Iris pigment epithelial cell (primary cell): ENCODE measurements around the genes MAPK8IP1 and LARGE2.

DNA sequence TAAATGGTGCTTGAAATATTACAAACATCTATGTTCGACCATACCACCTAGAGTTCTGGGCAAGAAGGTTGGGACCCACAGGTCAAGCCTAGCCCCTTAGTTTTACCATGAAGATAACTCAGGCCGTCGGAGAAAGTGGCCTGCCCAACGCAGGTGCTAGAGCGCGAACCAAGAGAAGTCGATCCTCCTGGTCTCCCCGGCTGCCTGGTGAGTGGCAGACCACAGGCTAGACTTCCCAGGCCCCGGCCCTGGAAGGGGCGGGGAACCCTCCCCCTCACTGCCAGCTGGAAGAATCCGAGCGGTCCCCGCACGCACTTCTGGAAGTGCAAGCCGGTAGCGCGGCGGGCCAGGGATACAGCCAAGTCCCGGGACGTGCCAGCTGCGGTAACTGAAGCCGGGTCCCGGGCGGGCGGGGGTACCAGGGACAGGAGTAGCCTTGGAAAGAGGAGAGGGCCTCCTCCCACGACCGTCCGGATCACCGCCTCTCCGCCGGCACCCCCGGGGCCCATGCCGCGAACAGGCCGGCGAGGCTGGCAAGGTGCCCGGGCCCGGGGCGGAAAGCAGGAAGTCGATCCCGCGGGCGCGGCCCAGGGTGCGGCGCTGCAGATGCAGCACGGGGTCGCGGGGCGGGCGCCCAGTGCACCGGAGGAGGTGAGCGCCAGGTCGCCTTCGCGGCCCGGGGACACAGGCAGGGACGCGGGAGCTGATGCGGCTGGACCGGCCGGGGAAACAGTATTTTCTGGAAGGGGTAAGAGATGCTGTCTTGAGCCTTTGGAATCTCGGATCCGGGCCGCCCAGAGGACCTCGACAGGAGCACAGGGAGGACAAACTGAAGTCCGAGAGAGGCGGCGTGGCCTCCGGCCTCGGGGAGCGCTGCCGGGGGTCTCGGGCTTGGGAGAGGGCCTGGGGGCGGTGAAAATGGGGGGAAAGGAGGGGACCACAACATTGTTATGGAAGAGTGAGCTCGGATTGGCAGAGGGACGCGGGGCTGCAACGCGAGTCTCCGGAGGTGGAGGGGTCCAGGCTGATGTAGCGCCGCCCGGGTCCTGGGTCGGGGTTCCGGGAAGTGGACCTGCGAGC lies 839 bp upstream of the SLC35C1 start:
- RRBS = 2% methylated on average over 42 of the region's 87 CpGs

DNA sequence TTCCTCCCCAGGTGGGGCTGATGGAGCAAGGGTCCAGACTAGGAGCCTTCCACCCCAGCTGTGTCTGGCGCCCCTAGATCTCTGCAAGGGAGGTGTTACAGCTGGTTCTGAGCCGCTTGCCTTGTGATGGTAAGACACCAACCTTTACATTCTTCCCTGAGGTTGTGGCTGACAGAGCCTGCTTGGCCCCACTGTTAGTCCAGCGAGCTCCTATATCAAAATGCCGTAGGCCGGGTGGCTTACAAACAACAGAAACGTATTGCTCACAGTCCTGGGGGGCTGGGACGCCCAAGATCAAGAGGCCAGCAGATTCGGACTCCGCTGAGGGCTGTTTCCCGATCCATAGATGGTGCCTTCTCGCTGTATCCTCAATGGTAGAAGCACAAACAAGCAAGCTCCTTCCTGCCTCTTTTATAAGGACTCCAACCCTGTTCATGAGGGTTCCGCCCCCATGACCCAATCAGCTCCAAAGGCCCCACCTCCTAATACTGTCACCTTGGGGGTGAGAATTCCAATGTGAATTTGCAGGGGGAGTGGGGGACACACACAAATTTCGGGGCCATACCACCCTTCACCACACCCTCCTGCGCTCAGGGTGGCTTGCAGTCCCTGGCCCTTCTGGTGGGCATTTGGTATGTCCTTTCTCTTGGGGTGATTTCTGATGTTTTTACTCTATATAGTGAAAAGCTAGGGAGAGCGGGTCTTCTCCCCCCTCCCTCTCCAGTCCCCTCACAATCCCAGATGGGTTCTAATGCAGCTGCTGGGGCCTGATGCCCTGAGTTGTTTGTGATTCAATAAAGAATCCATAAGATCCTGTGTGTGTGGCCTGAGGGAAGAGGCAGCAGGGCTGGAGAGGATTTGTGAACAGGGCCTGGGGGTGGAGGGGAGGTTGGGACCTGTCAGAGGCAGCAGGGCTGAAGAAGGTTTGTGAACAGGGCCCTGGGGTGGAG lies 7.5 kb downstream of the SLC35C1 start:
- RRBS = no CpG with 5 or more reads among the region's 15 CpGs

- RRBS = 3% methylated on average over 9 of the region's 30 CpGs
Observed at GRCh38 chr11:45846306-45847389, 627 bp upstream of the CRY2 start.

- RRBS = no CpG with 5 or more reads among the region's 9 CpGs
Observed at GRCh38 chr11:45853542-45854497, 6.5 kb downstream of the CRY2 start.

DNA sequence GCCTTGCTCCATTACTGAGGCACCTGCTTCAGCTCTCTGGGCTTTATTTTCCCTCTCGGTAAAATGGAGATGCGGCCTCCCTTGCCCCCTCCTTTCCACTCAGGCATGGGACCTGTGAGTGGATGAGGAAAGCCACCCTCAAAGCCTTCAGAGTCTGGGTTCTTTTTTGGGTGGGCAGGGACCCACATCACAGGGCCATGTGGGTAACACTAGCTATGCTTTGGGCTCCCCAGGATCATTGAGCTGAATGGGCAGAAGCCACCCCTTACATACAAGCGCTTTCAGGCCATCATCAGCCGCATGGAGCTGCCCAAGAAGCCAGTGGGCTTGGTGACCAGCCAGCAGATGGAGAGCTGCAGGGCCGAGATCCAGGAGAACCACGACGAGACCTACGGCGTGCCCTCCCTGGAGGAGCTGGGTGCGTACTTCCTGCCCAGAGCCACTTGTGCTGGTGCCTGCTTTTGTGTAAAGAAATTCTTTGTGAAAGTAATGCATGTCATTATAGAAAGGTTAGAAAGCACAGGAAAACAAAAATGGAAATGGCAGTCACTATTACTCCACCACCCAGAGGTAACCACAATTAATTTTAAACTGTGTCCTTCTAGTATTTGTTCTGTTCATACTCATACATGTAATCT lies 13.5 kb downstream of the CRY2 start:
- RRBS = no CpG with 5 or more reads among the region's 10 CpGs

DNA sequence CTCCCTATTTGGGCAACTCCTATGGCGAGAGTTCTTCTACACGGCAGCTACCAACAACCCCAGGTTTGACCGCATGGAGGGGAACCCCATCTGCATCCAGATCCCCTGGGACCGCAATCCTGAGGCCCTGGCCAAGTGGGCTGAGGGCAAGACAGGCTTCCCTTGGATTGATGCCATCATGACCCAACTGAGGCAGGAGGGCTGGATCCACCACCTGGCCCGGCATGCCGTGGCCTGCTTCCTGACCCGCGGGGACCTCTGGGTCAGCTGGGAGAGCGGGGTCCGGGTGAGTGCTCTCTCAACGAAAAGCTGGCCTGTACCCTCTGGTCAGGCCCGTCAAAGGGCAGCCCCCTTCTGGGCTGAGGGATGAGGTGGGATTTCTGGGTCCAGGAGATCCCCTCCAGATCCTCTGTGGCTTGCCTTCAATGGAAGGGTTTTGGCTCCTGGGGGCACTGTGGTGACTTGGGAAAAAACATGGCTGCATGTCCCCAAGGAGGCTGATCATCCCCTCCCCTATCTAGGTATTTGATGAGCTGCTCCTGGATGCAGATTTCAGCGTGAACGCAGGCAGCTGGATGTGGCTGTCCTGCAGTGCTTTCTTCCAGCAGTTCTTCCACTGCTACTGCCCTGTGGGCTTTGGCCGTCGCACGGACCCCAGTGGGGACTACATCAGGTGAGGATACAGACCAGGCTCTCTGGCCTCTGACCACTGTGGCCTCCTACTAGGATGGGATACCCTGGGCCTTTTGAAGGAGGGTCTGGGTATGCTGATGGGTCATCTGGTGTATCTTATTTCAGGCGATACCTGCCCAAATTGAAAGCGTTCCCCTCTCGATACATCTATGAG lies 15.7 kb upstream of the MAPK8IP1 start:
- RRBS = 92% methylated on average over 6 of the region's 20 CpGs

- RRBS = 2% methylated on average over 18 of the region's 83 CpGs
Observed at GRCh38 chr11:45885067-45885979, at the start of gene MAPK8IP1. TSS of gene MAPK8IP1 (plus strand) at chr11:45885651.

- RRBS = 10% methylated on average over 6 of the region's 15 CpGs
Observed at GRCh38 chr11:45921463-45921935, 957 bp upstream of the LARGE2 start.

- RRBS = 5% methylated on average over 67 of the region's 100 CpGs
Observed at GRCh38 chr11:45921936-45922990, at the start of gene LARGE2. TSS of gene LARGE2 (plus strand) at chr11:45922656.

- RRBS = no CpG with 5 or more reads among the region's 23 CpGs
Observed at GRCh38 chr11:45929746-45931002, 7.7 kb downstream of the LARGE2 start.

DNA sequence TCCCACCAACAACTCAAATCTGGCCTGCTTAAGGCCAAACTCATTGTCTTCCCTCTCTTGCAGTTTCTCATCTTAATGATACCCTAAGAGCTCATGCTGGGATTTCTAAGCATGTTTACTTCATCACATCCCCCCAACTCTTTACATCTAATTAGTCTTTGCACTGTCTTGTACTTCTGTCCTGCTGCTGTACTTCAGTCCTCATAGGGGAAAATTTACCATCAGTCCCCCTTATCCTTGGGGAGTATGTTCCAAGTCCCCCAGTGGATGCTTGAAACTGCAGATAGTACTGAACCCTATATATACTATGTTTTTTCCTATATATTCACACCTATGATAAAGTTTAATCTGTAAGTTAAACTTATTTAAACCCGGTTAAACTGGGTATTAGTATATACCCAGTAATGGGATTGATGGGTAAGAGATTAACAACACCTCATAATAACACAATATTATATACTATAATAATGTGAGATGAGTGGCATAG lies 90.3 kb downstream of the LARGE2 start:
- RRBS = no CpG with 5 or more reads among the region's 1 CpG

DNA sequence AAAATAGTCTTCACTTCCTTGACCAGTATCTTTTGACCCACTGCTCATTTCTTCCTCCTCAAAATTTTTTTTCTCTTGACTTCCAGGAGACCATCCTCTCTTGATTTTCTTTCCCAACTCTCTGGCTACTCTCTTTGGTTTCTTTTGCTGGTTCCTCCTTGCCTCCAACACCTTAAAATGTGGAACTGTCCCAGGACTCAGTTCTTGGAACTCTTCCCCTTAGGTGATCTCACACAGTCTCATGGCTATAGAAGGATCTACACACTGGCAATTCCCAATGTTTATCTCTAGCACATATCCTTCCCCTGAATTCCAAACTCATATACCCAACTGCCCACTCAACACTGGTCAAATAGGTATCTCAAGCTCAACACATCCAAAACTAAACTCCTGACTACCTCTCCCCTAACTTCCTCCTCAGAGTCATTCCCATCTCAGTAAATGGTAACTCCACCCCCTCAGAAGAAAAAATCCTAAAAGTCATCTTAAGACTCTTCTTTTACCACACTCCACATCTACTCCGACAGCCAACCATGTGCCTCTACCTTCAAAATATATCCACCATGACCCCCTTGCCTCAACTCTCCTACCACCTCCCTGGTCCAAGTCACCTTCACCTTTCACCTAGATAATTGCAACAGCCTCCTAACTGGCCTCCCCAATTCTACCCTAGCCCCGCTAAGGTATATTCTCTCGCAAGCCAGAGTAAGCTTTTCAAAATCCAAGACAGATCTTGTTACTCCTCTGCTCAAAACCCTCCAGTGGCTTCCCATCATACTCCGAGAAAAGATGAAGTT lies 24.6 kb downstream of the PHF21A start:
- RRBS = no CpG with 5 or more reads among the region's 4 CpGs

- RRBS = no CpG with 5 or more reads among the region's 11 CpGs
Observed at GRCh38 chr11:46285552-46285984, 8.1 kb downstream of the CREB3L1 start.

GRCh38 chr11:46672178-46672852 lies 28.1 kb downstream of the ARHGAP1 start:
- RRBS = no CpG with 5 or more reads among the region's 12 CpGs

DNA sequence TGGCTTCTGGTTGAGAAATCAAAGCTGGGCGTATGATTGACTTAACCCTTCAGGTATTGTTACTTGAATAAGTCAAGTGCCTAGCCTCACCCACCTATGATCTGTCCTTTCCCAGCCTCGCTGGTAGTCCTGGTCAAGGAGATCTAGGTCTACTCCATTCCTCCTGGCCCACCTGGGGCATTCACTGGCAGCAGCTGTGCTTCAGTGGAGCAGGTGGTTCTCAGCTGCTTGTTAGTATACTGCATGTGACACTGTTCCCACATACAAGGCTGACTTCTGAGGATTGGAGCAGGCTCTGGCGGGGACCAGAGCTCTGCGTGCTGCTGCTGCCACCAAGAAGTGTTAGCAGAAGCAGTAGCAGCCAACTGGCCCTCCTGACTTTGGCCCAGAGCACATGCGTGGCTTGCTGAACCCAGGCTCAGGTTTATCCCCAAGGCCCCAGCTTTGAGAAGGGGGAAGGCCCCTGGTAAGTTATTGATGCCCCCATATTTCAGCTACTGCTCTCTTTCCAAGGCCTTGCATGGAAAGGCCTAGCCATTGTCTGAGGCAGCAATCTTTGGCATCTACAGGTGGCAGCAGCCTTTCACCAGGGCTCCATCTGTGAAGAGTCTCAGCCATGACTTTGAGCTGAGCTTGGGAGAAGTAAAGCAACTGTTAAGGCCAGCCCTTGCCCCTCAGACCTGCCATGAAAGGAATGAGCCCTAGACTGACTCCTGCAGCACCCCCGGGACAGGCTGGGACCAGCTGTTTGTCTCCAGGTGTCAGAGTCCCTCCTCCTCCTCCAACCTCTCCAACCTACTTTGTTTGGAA lies 26.6 kb downstream of the ARHGAP1 start:
- RRBS = no CpG with 5 or more reads among the region's 6 CpGs

GRCh38 chr11:46676327-46677187 lies 23.9 kb downstream of the ARHGAP1 start:
- RRBS = no CpG with 5 or more reads among the region's 17 CpGs

- RRBS = no CpG with 5 or more reads among the region's 10 CpGs
Observed at GRCh38 chr11:46903661-46904292, 14.6 kb downstream of the LRP4 start.

DNA sequence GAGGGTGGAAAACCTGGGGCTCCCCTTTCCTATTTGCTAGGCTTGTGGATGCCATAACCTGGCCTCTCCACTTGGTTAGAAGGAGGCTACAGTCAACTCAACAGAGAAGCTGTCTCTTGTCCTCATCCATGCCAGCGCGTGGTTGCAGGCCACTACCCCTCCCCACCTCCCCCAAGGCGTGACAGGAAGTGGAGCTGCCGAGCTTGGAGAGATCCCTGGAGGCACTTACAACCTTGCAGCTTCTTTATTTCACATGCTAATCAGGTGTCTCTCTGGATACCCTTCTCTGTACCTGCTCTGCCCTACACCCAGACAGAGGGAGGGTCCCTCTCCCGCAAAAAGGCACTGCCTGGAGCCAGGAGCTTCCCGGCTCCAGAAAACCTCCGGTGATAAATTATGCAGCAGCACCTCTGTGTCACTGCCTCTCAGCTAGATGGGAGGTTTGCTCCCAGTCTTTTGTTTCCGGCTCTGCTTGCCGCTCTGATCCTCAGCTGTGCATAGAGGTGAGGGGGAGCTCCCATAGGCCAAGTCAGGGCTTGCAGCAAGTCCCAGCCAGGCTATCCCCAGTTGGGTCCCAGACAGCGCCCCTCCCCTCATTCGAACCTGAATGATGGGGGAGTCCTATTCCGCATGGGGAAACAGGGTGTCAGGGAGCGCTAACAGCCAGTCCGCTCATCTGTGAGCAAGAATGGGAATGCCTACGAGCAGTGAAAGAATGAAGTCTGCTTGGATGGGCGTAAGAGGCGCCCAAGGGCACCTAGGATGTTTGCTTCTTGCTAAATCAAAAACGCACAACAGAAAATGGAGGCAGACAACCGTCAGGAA lies 5.7 kb downstream of the LRP4 start:
- RRBS = 10% methylated on average over 2 of the region's 19 CpGs

- RRBS = no CpG with 5 or more reads among the region's 23 CpGs
Observed at GRCh38 chr11:46916463-46917104, 1.8 kb downstream of the LRP4 start.

GRCh38 chr11:47238768-47239760 lies 9.6 kb downstream of the ACP2 start:
- RRBS = no CpG with 5 or more reads among the region's 10 CpGs